ENCODE data around the genes THSD7A and DGKB.

- PRO-cap: no peak
Measured at GRCh38 chr7:8177995-8178914, 83.7 kb downstream of the ICA1 start.

DNA sequence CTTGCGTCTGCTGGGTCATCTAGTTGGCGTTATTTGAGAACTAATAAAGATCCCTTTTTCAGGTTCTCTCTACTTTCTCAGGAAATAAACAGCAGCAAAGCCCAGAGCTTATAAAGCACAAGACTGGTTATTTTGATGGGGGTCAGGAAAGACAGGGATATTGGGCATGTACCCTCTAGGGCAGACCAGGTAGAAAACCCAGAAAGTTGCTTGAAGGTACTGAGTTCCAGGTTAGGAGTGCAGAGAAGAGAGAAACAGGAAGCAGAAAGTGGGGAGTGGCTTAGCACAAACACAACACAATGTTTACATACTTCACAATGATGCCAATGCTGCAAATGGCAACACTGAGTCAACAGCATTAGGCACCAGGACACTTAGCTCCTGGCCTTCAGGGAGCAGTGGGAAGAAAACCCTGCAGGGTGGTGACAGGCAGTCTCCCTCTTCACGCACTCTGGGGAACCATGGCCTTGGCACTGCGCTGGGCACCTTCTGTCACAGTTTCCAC is 7.4 kb downstream of the ICA1 start:
- PRO-cap: no peak

DNA sequence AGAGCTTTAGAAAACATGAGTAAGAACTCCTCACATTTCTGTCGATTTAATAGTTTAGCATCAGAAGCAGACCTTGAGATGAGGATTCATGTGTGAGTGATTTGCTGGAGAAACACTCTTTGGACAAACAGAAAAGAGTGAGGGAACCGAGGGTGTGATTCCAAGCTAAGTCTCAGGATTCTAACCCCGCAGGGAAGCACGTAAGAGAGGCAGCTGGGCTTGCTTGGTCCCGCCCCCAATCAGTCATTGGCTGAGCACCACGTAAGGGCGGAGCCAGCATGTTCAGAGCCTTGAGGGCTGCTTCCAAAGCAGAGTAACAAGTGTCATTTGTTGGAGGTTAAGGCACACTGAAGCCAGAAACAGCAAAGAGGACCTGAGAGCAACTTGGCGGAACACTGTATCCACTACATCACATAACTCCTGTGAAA is 43.6 kb upstream of the NXPH1 start:
- PRO-cap: no peak

DNA sequence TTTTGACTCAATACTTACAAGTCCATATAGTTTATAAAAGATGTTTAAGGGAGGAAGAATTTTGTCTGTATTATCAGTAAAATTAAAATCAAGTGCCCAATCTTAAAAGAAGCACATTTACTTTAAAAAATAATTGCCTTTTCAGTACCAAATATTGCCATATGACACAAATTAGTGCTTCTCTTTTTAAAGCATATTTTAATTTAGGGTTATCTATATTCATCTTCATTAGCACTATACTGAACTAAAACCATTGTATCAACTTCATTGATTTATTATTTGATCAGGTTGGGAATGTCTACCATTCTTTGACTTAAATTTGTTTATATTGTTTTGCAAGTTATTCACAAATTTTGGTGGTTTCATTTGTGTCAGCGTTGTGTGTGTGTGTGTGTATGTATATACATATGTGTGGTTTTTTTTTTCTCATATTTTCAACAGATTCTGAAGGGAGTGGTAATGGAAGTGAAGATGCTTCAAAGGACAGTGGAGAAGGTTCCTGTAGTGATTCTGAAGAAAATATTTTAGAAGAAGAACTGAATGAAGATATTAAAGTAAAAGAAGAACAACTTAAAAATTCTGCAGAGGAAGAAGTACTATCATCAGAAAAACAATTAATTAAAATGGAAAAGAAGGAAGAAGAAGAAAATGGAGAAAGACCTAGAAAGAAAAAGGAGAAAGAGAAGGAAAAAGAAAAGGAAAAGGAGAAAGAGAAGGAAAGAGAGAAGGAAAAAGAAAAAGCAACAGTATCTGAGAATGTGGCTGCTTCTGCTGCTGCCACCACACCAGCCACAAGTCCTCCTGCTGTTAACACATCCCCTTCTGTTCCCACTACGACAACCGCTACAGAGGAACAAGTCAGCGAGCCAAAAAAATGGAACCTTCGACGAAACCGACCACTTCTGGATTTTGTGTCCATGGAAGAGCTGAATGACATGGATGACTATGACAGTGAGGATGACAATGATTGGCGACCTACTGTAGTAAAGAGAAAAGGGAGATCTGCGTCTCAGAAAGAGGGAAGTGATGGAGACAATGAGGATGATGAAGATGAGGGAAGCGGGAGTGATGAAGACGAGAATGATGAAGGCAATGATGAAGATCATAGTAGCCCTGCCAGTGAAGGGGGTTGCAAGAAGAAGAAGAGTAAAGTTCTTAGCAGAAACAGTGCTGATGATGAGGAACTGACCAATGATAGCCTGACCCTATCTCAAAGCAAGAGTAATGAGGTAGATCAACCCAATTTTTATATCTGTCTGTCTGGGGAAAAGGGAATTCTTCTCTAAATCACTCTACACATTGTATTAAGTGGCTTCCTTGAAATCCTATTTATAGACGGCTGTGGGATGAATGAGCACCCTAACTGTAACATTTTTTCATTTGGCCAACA is 8.8 kb downstream of the PHF14 start:
- PRO-cap: no peak

- PRO-cap: unidirectional peak, minus-strand start at chr7:11193251
Measured at GRCh38 chr7:11192498-11193830, 219.3 kb downstream of the PHF14 start.

- PRO-cap: no peak
Measured at GRCh38 chr7:11593253-11593679, 238.7 kb downstream of the THSD7A start.

- PRO-cap: no peak
Measured at GRCh38 chr7:11831437-11832646, at the start of gene THSD7A. Gene THSD7A, minus strand, starts transcription at chr7:11832198.

GRCh38 chr7:12839634-12840165 is 152.3 kb downstream of the ARL4A start:
- PRO-cap: no peak

DNA sequence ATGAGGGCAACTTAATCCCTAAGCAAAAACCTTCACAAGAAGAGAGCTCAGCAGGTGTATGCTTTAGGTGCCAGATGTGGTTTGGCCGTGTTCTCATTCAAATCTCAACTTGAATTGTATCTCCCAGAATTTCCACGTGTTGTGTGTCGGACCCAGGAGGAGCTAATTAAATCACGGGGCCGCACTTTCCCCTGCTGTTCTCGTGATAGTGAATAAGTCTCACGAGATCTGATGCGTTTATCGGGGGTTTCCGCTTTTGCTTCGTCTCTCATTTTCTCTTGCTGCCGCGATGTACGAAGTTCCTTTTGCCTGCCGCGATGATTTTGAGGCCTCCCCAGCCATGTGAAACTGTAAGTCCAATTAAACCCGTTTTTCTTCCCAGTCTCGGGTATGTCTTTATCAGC is 244.0 kb downstream of the ARL4A start:
- PRO-cap: no peak

DNA sequence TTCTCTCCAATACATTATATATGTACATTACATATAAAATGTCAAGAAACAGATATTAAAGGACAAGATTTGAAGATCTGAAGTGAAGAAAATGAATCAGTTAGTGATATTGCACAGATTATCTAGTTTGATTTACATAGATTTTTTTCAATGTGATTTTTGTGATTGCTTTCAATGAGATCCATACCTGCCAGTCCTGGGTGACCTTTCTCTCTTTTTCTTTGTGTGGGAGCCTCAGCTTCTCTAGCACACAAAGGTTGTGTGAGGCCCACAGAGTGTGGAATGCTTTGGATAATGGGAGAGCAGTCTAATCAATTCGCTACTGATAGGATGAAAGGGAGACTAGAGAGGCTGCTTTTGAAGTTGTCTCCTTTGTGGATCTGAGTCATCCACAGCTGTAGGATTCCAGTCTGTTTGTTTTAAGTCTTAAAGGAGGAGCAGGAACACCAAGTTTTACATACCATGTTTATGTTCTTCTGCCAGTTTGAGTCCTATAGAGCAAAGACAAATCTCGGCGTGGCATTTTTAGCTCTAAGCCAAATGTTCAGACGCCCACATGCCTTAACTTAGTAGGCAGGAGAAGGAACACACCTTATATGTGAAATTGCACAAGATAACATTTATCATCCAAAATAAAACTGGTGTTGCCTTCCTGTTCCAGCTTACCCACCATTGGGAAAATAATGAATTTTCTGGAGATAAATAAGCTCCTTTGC is 329.9 kb downstream of the ARL4A start:
- PRO-cap: no peak

DNA sequence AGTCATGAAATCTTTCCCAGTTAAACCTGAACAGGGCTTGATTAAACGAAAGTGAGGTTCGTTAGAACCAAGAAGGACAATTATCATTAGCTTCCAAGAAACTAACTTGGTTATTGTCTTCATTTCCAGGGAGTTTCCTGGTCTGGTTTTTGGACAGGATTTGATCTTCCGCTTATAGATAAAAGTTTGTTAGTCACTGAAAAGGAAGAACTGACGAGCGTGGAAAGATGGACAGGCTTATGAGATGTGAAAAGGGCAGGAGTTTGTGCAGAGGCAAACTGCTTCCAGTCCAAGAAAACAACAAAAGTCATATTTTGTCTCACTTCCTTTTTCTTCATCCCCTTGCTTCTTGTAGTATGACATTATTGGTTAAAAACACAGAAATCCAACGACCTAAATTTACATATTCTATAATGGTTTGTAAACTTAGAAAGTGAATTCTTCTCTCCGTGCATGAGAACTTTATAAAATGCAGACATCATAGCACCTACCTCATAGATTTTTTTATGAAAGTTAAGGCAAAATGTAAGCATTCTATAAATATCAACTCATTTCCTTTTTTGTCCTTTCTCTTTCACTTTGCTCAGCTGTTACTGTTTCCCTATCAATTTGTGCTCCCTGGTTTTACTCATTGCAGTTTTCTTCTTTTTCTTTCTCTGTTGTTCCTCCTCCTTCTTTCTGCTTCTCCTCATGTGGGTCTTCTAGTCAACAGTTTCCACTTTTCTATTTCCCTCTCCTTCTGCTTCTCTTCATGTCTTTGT is 370.1 kb downstream of the ARL4A start:
- PRO-cap: no peak

GRCh38 chr7:14780975-14781385 is 121.6 kb downstream of the DGKB start:
- PRO-cap: no peak

DNA sequence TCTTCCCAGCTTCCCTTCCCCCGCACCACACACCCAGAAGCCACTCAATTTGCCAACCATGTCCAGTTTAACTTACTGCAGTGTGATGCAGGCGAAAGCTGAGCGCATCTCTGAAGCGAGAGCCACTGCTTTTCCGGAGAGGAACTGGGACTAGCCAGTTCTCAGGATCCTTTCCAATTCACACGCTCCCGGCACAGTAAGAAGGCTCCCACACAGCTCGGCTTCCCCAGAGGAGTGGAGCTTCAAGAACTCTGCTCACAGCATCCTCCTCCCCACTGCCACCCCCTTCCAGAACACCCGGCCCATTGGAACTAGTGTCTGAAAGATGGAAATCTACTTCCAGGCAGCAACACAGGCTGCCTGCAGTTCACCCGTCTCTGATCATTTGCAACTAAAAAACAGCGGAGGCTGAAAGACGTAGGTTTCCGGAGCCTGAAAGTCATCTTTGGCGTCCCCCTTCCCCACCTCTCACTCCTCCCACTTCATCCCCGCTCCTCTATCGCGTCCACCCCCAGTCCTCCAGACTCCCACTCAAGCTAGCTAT is at the start of gene DGKB:
TSS of gene DGKB (minus strand) at position 236 of the 544 bp plus-strand sequence.
- PRO-cap: no peak

GRCh38 chr7:15667859-15668323 is 18.6 kb downstream of the MEOX2 start:
- PRO-cap: no peak

DNA sequence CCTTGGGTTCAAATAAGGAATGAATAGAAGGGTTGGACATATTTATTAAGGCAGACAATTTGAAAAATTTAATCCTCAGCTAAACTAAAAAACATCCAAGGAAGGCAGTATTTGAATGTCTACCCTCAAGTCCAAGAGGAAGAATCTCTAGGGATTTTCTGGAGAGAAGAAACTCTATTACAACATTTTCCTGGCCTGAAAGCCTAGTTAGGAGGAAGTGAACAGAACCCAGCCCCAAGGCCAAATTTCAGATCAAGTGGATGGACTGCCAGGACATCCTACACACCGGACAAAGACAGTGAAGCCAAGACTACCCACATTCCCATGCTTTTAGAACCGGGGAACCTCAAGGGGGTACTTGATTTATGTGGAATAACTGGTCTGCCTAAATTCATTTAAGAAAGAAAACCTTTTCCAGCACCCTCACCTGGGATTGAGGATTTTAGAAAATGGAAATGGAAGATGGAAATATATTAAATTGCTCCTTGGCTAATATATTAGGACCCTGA is 108.9 kb upstream of the MEOX2 start:
- PRO-cap: no peak

DNA sequence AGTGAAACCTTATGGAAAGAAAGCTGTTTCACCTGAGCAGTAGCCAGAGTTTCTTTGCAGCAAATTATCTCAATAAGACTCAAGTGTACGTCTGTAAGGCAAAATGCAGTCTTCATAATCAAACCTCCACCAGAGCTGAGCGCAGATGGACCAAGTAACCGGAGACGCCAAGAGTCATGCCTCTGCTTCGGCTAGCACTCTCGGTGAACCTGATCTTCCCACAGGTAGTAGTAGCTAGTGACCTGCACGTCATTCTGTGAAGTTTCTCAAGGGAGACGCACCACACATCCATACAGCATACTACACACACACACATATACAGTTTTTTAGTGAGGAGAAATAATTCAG is 357.1 kb downstream of the CRPPA start:
- PRO-cap: no peak

DNA sequence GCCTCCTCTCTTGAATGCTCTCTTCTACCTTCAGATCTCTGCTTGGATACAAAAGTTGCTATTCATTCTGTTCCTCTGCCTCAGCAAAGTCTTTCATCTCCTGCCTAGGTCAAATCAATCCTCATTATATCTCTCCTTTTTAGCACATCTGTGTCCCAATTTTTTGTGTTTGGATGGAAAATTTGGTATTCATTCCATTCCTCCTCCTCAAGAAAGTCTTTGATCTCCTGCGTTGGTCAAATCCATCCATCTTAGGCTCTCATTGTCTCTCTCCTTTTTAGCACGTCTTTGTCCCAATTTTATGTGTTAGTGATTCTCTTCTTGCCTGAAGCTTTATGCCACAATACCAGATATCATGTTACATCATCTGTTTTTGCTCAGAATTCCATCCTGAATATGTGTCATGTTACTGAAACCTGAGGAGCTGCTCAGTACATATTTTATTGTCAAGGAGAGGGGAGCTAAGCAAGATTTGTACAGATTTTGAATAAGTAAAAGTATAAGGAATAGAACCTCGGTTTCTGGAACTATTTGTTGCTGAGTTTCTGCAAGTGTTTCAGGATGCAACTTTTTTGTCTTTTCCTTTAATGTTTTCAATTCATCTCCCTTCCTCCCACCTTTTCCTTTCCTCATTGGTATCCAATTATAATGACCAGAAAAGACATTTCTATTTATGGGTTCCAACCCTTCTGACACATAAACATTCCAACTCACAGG is 292.0 kb downstream of the CRPPA start:
- PRO-cap: no peak

DNA sequence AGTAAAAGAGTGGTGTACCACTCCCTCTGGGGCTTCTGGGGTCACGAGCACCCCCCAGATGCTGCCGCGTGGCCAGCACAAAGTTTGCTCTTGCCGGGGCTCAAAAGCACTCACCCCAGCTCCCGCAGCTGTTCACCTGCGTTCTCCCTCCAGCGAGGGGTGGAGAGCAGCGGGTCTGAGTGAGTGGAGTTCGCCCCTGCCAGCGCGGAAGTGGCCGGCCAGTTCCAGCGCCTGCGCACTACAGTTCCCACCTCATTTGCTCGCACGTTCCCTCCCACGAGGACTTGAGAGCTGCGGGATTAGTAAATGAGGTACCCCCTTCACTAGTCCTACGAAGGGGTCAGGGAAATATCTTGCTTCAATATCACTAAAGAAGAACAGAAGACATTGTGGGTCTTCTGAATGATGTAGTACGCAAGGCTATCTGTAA is 24.3 kb upstream of the LRRC72 start:
- PRO-cap: no peak

DNA sequence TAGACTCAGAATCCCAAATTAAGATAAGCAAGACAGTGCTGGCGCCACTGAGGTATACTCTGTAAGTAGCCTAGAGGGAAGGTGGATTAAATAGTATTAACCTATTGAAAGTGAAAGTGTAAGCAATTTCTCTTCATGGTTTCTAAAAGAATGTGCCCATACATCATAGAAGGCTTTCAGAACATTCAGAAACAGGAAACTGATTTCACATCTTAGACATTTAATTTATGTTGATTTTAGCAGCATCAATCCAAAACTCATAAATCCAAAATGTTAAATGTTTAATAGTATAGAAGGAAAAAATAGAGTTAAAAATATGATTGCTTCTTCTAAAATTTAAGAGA is 36.7 kb downstream of the LRRC72 start:
- PRO-cap: no peak

DNA sequence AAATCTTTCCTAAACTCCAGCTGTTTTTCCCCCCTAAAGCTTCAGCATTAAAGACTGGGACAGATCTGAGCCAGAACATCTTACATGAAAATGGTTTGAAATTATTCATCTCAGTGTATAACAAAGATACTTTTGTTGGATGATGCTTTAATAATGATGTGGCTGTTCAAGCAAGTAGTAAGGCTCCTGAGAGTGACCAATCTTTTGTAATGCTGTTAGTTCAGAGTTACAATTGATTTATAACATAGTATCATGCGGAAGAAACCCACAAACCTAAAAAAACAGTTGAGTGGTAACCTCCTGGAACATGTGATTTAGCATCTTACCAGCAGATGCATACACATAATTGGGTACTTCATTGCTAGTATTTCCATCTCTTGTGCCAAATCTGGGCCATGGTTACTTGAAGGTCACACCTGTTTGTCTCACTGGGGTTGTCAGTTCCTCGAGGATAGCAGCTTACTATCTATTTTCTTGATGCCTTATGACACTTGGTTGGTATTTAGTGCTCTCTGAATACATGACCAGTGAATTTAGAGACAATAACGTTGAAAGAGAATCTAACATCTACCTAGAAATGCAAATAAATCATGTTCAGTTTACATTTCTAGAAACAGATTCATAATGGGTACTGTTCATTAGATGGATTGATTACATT is 1.6 kb downstream of the BZW2 start:
- PRO-cap: no peak

All from jejunum (tissue), 1 donor.